Cerebellum (tissue), 5 donors: ENCODE results near the gene OR2AP1.

GRCh38 chr12:54009139-54010286 lies 728 bp downstream of the HOXC8 start:
- PRO-cap, 3 experiments = no peak in any of the 3 experiments
- RAMPAGE, long total RNA = no peak

GRCh38 chr12:54036873-54037358 lies 4.1 kb downstream of the HOXC5 start:
- PRO-cap, 3 experiments = no peak in any of the 3 experiments
- RAMPAGE, long total RNA = no peak

- PRO-cap, 3 experiments = no peak in any of the 3 experiments
- RAMPAGE, long total RNA = no peak
Measured at GRCh38 chr12:54037359-54038593, 4.9 kb downstream of the HOXC5 start.

DNA sequence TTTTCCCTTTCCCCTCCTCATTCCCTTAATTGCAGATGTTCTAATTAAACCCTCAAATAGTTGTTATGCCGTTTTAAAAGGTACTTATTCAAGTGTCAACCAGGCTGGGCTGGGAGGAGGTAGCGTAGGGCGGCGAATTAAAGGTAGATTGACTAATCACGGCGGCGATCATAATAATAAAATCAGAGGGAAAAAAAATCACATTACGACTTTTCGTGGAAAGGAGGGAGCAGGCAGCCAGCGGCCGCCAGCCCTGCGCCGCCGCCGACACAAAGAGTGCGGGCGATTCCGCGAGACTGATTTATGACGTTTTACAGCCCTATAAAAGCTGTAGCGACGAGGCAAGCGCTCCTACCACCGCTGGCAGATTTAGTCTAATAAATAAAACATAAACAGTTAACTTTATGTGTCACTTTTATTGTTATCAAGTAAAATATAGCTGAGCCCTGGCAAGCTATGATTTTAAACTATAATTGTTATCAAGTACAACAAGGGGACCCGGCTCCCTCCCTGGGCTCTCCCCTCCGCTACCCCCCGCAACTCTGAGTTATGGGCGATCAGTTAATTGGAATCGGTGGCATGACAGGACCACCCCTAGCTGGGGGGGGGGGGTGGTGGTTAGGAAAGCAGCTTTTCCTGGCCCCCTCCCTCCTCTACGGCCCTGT lies 1.5 kb upstream of the HOXC4 start:
- PRO-cap, 3 experiments = no peak in any of the 3 experiments
- RAMPAGE, long total RNA = no peak

GRCh38 chr12:54080362-54080815 lies 26.8 kb downstream of the HOXC4 start:
- PRO-cap, 3 experiments = no peak in any of the 3 experiments
- RAMPAGE, long total RNA = no peak

GRCh38 chr12:54175546-54175807 lies 13.3 kb downstream of the SMUG1 start:
- PRO-cap, 3 experiments = no peak in any of the 3 experiments
- RAMPAGE, long total RNA = no peak

DNA sequence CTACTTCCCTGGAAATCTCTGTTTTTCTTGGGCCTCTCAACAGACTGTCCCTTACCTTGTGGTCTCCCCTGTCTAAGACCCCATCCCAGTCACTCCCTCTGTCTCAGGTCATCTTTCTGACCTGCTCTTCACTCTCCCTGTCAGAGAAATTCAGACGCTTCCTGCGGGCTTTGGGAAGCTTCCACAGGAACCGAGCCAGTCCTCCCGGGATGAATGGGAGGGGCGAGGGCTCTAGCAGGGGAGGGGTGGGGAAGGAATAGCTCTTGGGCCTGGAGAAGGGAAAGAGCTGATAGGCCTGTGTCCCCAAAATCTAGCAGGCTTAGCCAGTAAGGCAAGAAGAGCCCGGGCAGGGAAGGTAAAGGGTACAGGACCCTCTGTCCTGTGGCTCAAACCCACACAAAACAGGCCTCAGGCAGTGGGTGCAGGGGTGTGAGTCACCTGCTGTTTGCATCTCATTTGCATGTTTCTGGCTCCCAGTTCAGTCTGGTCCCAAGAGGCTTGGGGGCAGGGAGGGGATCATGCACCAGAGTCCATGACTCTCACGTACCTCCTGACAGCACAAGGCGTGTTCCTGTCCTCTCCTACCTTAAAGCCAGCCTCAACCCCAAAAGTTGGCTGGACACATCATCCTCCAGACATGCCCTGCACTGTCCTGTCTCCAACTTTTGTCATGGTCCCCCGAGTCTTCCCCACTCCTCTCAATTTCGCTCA lies 8.7 kb upstream of the SMUG1 start:
- PRO-cap, 3 experiments = no peak in any of the 3 experiments
- RAMPAGE, long total RNA = no peak

GRCh38 chr12:54231983-54232750 lies 43.4 kb upstream of the SMUG1 start:
- PRO-cap, 3 experiments = no peak in any of the 3 experiments
- RAMPAGE, long total RNA = no peak

DNA sequence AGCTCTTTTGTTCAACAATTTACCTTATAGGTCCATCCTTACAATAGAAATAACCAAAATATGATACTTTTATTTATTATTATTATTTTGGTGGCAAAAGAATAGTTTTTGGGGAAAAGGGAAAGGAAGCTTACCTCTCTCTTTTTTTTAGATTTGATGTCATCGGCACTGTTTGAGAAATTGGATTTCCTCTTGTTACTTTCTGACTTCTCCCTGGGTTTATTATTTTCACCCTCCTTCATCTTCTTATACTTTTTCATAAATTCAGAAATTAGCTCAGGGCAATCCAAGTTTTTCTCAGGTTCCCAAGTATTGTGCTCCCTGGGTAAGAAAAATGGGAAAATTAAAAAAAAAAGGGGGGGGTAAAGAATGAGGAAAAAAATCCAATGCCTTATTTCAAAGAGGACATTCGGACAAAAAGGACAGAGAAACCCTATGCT lies 28.0 kb downstream of the CBX5 start:
- PRO-cap, 3 experiments = no peak in any of the 3 experiments
- RAMPAGE, long total RNA = no peak

DNA sequence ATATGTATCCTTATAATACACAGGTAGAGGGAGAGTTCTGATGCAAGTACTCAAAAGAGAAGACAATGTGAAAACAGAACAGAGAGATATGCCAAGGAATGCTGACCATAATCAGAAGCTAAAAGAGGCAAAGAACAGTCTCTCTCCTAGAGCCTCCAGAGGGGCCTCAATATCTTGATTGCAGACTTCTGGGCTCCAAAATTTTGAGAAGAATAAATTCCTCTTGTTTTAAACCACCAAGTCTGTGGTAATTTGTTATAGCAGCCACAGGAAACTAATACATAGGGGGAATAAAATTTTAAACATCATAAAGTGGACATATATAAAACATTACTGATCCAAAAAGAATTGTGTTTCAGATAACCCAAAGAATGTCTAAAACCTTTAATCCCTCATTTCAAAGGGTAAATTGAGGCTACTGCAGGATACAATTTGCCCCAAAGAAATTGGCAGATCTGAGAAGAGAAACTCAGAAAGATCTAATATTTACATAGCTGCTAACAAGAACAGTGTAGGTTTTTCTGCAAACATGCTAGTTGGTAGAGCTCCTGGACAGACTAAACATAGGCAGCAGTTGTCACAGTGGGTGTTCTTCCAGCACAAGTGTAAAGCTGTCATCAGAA lies 6.2 kb downstream of the CBX5 start:
- PRO-cap, 3 experiments = no peak in any of the 3 experiments
- RAMPAGE, long total RNA = no peak

DNA sequence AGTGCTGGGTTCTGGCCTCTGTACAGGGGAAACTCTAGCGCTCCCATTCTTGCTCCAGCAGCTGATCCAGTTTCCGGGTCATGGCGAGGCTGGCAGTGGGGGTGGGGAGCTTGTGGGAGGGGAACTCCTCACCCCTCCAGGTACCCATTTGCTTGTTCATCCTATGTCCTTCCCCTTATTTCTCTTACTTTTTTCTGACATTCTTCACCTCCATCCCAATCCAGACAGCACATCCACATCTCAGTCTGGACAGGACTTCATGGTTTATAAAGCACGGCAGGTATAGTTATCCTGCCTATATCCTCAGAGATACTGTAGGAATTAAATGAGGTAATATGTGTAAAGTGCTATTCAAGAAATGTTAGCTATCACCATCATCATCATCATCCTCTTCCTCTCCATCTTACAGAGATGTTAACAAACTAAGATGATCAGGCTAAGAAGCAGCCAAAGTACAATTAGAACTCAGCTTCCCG lies 8.0 kb upstream of the GPR84 start:
- PRO-cap, 3 experiments = no peak in any of the 3 experiments
- RAMPAGE, long total RNA = no peak

GRCh38 chr12:54579551-54580255 lies 8.8 kb downstream of the PPP1R1A start:
- PRO-cap, 3 experiments = no peak in any of the 3 experiments
- RAMPAGE, long total RNA = no peak

GRCh38 chr12:55101916-55102327 lies 24.3 kb upstream of the OR9K2 start:
- PRO-cap, 3 experiments = no peak in any of the 3 experiments
- RAMPAGE, long total RNA = no peak

GRCh38 chr12:55484234-55484755 lies 7.9 kb upstream of the OR6C68 start:
- PRO-cap, 3 experiments = no peak in any of the 3 experiments
- RAMPAGE, long total RNA = no peak

GRCh38 chr12:55572193-55572555 lies at the start of gene OR2AP1:
Gene OR2AP1 (plus strand): TSS chr12:55572468.
- PRO-cap, 3 experiments = no peak in any of the 3 experiments
- RAMPAGE, long total RNA = no peak

DNA sequence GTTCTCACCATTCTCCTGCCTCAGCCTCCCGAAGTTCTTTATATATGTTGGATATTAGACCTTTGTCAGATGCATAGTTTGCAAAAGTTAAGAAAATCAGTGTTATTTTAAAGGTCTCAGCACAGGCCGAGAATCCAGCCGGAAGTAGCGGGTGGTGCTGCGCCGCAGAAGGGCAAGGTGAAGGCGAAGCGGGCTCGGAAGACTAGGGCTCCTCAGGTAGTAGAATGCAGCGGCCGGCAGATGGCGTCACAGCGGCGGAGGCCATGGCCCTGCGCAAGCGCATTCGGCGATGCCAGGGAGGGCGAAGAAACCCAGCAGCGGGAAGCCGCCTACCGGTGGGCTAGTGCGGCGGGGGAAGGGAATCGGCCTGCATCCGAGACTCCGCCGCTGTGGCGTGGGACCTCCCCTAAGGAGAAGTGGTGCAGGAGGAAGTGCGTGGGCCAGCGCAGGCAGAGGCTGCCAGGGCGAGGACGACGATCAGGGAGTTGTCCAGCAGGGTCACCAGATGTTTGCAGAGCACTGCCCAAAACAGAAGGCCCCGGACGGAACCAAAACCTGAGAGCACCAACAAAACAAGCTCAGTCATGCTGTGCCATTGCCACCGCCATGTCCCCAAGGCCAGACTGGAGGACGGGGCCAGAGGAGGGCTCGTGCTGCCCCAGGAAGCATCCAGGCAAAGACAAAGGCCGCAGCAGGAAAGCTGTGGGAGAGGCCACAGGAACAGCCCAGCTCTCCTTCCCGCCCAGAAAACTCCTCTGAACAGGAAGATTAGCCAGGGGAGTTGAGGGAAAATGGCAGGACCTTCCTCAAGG lies 9.6 kb downstream of the OR10P1 start:
- PRO-cap, 3 experiments = no peak in any of the 3 experiments
- RAMPAGE, long total RNA = no peak

GRCh38 chr12:55703757-55704772 lies 3.6 kb downstream of the ITGA7 start:
- PRO-cap, 3 experiments = no peak in any of the 3 experiments
- RAMPAGE, long total RNA = no peak

DNA sequence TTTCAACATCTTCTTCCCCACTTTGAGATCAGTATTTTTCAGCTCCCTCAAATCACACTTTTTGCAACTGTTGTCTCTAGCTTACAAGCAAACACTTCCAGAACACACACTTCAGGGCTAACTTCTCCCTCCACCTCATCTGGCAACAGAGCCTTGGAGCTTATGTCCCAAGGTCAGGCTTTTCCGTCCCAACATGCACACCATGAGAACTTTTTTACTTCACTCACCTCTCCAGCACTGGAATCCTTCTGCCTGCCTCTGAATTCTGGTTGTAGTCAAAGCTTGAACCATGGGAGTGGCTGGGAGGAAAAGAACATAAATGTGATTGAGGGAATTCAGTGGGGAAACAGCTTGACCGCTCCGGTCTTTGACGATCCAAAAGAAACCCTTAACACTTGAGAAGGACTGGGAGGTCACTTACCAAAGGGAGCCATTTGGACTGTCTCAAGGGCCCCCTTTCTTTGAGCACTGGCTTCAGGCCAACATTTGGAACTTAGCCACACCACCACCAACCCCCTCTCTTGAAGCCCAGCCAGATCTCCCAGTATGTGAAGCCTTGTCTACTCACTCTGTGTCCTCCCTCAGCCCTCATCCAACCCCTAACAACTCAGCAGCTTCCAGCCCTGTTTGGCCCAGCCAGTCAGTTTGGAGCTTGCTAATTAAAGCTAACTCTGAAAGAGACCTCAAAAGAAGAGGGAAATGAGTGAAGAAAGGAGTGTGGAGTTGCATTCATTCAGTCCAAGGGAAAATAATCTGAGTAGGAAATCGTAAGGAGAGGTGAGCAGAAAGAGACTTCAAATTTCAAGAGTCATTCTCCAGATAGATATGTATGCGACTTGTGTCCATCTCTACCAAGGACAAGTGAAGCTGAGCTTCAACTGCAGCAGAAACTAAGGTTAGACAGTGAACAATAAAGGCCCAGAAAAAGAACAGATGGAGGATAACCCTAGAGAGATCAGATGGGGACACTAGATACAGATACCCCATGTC lies 3.7 kb upstream of the BLOC1S1 start:
- PRO-cap, 3 experiments = no peak in any of the 3 experiments
- RAMPAGE, long total RNA = no peak

DNA sequence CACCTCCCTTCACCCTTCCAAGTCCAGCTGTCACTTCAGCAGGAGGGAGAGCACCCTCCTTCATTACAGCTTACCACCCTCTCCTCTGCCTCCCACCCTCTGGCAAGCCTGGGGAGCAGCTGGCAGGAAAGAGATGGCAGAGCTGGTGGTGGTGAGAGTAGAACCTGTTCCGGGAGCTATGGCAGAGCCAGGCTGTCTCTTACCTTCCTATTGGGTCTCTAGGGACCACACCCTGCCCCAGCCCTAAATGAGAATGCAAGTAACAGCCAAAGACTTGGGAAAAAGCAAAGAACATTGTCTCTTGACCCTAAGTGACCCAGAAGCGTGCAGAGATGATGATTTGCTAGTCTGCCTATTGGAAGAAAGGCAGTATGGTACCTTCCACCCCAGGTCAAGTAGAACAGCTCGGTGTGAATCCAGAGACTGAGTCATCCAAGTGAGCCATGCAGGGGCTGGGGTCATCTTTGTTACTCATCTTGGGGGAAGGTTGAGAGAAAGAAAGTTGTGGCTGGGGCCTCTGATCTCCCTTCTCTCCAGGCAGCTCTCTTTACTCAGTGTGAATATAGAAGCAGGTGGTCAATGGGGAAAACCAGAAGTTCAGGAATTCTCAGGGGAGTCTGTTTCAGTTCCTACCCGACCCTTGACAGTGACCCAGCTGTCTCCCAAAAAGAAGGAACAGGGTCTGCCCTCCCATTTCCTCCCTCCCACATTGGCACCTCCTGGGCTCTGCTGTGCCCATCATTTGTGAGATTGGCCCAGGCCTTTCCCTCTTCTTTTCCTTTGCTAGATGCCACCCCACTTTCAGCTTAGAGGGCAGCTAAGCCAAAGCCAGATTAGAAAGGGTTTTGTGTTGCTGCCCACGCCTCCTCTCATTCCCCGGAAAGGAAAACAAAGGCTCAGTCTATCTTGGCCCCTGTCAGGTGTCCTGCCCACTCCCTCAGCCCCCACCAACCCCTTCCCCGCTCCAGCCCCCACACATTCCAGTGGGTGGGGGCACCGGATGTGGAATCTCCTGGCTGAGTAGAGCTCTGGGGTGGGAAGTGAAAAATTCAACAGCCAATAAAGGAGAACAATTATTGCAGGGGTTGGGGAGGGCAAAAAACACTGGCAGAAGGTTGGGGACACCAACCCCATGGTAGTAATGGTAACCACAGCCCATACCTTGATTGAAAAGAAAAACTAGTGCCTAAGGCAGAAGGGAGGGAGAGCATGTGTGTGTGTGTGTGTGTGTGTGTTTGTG lies 1.9 kb downstream of the BLOC1S1 start:
- PRO-cap, 3 experiments = no peak in any of the 3 experiments
- RAMPAGE, long total RNA = no peak

DNA sequence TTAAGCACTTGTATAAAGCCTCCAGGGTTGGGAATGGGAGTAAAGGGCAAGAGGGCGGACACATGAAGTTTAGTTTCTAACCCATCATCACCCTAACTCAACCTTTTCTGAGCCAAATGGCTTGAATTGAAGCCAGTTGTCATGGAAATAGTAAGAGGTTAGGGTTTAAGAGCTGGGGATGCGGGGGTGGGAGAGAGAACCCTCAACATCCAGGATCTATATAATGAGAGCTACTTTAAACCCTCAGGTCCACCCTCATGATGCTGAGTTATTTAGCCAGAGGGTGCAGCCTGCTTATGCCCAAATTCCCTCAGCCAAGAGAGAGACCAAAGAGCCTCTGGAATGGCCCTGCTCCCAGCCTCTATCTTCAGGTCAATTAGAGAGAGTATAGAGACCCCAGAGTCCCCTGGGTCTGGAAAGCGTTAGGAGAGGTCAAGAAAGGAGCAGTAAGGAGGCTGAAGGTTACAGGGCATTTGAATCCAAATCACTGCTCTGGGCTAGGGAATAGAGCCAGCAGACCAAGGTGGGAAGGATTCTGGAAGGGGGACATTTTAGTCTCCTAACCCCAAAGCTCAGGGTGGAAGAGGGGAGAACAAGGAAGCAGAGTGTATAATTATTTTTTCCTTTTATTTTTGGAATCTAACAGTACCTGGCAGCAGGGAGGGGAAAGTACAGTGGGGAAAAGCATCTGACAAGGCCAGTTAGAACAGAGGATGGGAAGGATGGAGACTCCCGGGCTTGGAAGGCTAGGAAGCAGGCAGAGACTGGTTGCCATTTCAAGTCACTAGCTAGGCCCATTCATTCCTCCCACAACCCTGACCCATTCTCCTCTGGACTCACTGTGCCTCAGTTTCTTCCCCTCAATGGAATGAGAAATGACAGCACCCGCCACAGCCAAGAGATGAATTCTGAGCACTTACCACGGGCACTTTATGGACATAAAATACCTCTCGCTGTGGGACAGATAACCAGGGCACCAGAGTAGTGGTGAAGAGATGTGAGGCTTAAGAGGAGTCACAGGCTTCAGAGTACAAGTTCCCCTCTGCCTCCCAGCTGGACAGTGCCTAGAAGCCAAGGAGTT lies 8.0 kb downstream of the GDF11 start:
- PRO-cap, 3 experiments = no peak in any of the 3 experiments
- RAMPAGE, long total RNA = no peak